SUDHL5 (cell line): ENCODE results near the gene KIAA0232.

DNA sequence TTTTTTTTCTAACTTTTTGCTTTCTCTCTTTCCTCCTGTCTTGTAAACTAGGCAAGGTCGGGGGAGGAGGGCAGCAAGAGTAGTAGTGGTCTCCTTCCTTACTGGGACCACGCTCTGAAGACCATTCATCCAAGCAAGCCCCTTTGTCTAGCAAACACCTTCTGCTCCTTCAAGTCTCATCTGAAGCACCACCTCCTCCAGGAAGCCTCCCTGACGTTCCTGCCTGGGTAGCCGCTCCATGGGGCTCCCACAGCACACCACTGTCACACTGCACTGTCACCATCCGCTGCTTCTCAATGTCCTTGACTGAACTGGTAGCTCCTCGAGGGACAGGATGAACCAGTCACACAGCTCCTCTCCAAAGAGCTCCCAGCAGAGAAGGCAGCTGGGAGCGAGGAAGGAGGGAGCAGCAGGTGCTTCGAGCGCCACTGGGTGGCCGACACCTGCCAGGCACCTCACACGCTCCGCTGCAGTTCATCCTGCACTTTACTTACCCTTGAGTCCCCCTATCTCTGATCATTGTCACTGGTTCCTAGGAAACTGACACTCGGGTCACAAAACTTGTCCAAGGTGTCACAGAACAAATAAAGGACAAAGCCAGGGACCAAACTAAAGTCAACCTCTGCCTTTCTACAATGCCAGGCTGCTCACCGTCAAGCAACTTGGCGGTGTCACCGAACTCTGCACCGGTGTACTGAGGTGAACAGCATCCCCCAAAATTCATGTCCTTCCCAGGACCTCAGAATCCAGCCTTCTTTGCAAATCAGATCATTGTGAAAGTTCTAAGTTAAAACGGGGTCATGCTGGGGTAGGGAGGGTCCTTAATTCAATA lies 5.7 kb upstream of the S100P start:
- PRO-cap = no peak

GRCh38 chr4:6725038-6725237 lies 9.0 kb downstream of the BLOC1S4 start:
- PRO-cap = no peak

GRCh38 chr4:6781941-6783113 lies at the start of gene KIAA0232:
TSS of gene KIAA0232 (plus strand) at chr4:6782727.
- PRO-cap = bidirectional peak, plus-strand start at chr4:6782840, minus-strand start at chr4:6782611

GRCh38 chr4:6856942-6857475 lies 52.6 kb upstream of the TBC1D14 start:
- PRO-cap = no peak

GRCh38 chr4:6871197-6872296 lies 38.1 kb upstream of the TBC1D14 start:
- PRO-cap = no peak

DNA sequence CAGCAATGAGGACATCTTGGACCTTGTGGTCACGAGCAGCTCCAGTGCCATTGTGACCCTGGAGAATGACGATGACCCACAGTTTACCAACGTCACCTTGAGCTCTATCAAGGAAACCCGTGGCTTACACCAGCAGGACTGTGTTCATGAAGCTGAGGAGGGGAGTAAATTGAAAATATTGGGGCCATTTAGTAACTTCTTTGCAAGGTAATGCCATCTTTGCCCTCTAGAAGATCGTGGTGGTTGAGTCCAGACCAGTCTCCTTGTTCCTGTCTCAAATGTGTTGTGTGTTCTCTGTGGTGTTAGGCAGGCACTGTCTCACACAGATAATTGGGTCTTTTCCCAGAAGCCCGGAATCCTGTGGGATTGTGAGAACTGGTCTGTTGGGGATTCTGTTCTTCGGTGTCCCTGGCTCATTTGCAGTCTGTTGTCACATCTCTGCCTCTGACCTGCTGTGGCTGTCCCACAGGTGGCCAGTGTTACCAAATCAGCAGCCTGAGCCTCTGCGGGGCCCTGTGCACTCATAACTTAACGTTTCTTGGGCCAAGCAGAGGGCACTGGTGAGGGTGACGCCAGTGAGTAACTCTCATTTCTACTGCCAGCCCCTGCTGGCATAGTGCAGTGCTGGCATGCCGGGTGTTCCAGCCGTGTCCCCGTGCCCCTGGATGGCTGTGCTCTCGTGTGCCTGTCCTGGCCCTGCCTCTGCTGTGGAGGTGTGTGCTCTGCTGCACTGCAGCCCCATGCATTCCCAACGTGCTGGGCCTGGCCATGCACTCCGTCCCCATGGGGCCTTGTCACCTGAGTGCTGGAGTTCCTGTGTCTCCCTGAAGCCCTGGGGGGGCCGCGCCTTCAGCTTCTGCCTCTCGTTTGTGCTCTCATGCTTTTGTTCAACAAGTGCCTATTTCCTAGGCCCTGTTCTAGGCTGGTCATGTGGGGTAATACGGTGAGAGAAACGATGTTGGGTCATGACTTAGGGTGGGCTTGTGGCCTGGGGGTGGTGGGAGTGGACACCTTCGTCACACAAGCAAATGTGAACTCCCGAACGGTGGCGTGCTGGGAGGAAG lies 14.6 kb downstream of the TBC1D14 start:
- PRO-cap = no peak

DNA sequence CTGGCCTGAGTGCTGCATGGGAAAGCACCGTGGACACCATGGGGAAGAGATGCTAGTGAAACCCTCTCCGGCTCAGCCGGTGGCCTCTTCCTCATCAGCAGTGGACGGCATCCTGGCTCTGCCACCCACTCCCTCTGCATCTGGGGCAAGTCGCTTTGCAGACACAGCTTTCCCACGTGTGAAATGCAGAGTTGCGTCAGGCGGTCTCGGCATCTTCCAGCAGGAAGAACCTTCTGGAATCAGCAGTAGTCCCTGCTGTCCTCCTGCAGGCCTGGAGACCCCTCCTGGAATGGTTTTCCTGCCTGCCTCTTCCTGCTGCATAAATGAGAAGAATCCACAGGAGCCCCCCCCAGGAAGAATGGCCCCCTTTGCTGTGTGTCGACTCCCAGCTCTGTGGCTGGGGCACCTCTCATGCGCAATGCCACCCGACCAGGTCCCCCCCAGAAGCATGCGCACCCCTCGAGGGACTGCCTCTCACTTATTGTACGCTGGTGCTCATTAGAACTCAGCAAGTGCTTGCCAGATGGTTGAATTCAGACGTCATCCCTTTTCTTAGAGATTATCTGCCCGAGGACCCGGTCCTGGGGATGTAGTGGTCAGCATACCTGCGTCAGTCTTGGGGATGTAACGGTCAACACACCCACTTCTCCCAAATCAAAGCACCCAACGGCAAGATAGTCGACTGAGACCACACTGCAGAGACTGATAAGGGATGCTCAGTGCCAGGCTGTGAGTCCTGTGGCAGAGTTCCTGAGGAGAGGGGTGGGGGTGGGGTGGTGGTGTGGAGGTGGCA lies 29.6 kb downstream of the TBC1D14 start:
- PRO-cap = no peak

GRCh38 chr4:6953716-6954394 lies 44.2 kb downstream of the TBC1D14 start:
- PRO-cap = no peak

- PRO-cap = bidirectional peak, plus-strand start at chr4:6987343, minus-strand start at chr4:6987043
These were observed 56.0 kb downstream of the CCDC96 start for GRCh38 chr4:6986655-6987400.

- PRO-cap = unidirectional peak, minus-strand start at chr4:6987573
These were observed 55.3 kb downstream of the CCDC96 start for GRCh38 chr4:6987401-6987964.

DNA sequence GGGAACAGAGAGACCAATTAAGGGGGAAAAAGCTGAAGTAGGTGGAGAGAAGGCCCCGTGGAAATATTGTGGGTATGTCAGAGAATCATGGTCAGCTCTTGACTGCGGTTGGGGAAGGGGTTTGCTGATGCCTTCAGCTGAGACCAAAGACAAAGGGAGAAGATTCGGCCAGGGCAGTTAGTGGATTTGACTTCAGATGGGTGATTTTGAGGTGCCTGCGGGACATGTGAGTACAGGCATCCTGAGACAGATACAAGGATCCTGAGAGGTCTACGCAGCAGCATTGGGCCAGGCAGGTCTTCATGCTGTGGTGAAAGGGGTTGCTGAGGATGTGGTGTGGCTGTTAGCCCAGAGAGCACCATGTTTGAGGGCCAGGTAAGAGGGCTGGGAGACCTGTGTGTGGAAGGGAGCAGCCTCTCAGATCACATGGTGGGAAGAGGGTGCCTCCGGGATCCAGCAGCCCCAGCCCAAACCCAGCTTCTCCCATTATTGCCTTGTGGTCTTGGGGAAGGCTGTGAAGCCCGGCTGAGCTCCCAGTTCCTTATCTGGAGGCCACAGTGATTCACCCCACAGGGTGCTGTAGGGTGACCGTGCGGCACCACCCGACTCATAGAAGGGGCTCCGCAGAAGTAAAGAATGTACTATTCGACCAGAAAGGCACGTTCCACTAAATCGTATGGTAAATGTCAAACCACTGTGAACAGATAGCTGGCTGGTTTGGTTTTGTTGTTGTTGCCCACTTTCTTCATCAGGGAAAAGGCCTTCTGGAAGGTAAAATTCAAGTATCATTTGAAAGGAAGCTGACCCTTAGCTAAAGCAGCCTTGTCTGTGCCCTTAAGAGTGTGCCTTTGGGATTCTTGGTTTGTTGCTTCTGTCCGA lies 27.3 kb downstream of the CCDC96 start:
- PRO-cap = no peak

GRCh38 chr4:7060227-7061352 lies 7.3 kb downstream of the GRPEL1 start:
- PRO-cap = no peak

- PRO-cap = no peak
These were observed 90.1 kb downstream of the PSAPL1 start for GRCh38 chr4:7344554-7345055.

GRCh38 chr4:7649655-7650594 lies 215.2 kb upstream of the PSAPL1 start:
- PRO-cap = unidirectional peak, minus-strand start at chr4:7649994

- PRO-cap = no peak
These were observed 216.6 kb upstream of the PSAPL1 start for GRCh38 chr4:7651244-7651793.

DNA sequence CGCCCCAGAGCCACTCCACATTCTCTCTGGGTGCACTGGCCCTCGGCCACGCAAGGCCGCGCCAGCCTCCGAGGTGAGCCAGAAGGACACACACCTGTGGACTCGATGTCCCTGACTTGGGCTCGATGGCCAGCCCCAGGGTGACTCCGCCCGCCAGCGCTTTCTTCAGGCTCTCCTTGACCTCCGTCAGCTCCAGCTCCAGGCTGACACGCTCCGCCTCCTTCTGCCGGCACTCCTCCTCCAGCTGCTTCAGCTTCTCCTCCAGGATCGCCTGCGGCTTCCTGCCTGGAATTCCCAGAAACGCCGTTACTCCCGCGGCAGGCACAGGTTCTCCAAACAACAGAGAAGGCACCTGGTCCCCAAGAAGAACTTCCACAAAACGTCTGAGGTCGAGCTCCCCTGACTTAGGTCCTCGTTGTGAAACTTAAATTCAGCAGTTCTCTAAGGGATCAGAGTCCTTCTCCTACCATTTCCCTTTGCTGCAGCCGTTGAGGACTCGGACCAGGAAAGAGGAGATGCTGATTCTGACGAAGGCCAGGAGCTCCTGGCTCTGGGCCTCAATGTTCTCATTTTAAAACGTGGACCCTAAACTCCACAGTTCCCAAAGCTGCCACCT lies 166.8 kb downstream of the AFAP1 start:
- PRO-cap = no peak

DNA sequence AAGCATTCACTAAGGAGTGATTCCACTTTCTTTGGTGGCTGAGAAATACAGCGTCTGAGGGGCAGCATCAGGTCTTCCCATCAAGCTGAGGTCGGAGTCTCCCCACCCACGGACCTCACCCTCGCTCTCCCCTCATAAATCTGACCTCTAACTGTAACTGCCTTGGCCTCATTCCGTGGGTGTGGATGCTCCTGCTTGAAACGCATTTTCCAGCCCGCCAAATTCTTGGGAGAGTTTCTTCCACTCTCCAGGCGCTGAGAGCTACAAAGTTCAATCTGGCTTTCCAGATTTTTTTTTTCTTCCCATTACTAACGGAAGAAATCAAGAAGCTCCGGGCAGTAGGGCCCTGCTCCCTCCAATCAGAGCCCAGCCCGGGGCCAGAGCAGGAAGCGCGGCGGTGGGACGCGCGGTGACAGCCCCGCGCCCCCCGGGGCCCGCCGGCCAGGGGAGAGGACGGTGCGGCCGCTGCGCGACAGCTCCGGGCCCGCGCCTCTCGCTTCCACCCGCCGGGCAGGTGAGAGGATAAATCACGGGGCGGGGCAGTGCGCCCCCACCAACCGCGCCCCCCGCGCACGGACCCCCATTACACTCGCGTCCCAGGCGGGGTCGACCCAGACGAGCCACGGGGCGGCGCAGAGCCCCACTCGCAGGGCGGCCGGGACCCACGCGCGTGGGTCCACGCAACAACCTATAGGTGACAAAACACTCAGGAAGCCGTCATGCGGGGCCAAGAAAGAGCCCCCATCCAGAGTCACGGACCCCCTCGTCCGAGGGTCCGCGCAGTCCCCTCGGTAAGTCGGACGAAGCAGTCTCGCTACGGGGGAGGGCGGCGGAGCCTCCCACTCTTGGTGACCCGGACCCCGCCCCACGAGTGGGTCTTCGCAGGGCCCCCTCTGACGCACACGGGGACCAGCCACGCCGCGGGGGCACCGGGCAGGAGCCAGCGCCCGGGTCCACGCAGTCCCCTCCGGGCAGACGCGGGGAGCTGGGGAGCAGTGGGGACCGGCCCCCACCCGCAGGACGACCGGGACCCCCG lies 896 bp downstream of the AFAP1 start:
- PRO-cap = no peak

GRCh38 chr4:8019592-8020525 lies 80.2 kb upstream of the AFAP1 start:
- PRO-cap = no peak

DNA sequence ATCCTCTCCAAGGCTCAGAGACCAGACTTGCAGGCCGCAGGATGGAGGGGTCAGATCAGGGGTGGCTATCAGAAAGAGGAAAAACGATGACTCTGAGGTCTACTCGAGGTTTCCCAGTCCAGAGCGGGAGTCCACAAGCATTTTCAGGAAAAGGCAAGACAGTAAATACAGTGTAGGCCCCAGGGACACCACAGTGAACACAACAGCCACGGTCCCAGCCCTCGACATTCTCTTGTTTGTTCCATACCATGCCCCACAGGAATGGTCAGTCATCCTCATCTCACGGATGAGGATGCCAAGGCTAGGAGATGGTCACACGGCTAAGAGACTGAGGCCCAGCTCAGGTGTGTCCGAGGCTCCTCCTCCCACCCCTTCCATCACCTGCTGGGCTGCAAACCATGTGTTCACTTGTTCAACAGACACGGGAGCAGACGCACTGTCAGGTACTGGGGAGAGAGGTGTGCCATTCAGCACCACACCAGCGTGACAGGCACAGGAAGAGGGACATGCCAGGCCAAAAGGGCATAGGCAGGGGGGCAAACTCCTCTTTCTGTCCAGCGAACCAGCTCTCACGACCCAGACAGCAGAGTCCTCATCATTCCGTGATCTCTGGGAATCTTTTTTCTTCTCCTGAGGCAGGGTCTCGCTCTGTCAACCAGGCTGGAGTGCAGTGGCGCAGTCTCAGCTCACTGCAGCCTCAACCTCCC lies 46.0 kb downstream of the ABLIM2 start:
- PRO-cap = no peak

DNA sequence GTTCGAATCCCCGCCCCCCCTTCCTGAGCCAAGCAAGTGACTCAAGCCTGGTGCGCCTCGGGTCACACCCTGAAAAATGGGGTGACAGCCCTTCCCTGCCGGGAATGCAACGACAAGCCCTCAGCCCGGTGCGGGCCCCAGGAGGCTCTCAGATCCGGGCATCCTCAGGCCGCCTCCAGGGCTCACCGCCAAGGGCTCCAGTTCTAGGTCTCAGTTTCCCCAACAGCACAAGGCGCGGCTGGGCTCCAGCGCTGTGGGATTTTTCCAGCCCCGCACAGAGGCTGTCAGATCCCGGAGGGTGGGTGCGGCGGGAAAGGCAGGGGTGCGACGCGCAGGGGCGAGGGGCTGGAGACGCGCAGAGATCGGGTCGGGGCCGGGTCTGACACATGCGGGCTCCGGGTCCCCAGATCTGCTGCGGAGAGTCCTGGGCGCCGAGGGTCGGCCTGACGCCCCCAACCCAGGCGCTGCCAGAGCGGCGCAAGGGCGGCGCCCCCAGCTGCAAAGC lies 792 bp downstream of the ABLIM2 start:
- PRO-cap = no peak